HTERT-HM (cell line): ENCODE results near the gene SLC25A6.

DNA sequence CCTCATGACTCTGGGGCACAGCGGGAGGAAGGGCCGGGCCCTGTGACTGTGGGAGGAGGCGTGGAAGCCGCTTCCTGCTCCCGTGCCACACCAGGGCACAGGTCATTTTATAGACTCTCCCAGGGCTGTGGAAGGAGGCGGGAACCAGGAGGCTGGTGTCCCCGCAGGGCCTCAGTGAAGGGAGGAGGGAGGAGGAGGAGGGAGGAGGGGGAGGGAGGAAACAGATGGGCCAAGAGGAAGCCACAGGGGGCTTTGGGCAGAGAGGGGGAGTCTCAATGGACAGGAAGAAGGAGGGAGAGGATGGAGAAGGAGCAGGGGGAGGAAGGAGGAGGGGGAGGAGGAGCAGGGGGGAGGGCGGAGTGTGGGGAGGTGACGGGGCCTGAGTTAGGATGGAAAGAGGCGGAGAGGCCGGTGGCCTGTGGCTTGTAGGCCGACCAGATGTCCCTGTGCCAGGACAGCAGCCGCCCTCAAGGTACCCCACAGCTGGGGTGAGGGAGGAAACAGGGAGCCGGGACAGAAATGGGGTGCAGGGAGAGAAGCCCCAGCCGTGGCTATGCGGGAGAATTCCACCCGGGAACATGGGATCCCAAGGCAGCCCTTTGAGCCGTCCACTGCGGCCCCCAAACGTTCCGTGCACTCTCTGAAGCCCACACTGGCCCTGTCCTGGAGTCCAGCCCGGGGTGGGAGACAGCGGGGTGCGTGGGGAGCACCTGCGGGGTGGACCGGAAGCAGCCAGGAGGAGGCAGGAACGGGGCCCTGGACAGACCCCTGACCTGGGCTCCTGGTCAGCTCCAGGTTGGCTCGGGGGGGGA, 6.1 kb upstream of the PLCXD1 start:
- RRBS = 42% methylated on average over 12 of the region's 28 CpGs

DNA sequence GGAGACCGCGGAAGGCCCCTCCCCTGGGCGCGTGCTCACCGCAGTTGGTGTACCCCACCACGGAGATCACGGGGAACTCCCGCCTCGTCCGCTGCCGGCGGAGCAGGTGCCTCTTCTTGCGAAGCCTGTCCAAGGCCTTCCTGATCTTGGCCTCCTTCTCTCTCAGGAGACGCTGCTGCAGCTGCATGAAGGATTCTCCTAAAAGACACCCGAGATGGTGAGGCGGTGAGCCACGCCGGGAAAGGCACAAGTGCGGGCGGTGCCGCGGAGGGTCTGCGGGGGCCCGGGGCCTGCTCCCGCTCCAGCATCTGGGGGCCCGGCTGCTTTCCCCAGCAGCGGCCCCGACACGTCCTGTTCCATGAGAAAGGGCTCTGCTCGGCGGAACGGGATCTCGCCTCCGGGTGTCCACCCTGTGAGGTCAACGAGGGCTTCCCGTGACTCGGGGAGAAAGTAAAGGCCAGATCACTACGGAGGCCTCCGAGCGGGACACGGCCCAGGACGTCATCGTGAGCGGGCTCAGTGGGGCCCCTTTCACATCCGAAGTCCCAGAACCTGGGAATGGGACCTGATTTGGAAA, 5.8 kb downstream of the GTPBP6 start:
- RRBS = 94% methylated on average over 23 of the region's 45 CpGs

GRCh38 chrX:367661-368124, 19.0 kb downstream of the PPP2R3B start:
- RRBS = no CpG with 5 or more reads among the region's 12 CpGs

DNA sequence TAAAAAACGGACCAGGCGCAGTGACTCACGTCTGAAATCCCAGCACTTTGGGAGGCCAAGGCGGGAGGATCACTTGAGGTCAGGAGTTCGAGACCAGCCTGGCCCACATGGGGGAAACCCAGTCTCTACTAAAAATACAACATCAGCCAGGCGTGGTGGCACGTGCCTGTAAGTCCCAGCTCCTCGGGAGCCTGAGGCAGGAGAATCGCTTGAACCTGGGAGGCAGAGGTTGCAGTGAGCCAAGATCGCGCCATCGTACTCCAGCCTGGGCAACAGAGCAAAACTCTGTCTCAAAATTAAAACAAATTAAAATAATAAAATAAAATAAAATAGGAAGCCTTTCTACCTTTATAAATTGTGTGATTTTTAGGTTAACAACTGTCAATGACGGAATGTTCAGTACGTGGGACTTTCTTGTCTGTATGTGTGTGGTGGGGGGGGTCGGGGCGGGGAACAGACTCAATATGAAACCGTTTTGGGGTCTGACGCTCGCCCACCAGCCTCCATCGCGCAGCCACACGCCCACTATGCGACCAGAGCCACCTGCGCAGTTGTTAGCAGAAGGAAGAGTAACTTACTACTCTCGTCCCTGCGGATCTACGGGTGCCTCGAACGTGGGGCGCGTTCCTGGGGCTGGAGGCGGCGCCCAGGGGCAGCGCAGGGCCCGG, 783 bp downstream of the PPP2R3B start:
- RRBS = no CpG with 5 or more reads among the region's 35 CpGs

- RRBS = no CpG with 5 or more reads among the region's 13 CpGs
These were observed 39.9 kb downstream of the SHOX start for GRCh38 chrX:670446-670885.

DNA sequence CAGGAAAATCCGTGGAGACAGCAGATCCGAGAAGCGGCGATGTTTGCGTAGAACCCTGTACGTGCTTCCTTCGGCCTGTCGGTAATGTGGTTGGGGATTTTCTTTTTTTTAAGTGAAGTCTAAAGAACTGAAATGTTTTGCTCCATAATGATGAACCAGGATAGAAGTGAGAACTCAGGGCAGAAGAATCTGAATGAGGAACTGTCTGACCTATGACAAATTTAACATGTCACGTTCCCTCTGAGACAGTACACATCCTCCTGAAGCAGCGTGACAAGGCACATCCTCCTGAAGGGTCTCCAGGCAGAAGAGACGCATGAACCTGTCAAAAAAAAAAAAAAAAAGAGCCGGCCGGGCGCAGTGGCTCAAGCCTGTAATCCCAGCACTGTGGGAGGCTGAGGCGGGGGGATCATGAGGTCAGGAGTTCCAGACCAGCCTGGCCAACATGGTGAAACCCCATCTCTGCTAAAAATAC, 6.2 kb downstream of the CSF2RA start:
- RRBS = no CpG with 5 or more reads among the region's 15 CpGs

DNA sequence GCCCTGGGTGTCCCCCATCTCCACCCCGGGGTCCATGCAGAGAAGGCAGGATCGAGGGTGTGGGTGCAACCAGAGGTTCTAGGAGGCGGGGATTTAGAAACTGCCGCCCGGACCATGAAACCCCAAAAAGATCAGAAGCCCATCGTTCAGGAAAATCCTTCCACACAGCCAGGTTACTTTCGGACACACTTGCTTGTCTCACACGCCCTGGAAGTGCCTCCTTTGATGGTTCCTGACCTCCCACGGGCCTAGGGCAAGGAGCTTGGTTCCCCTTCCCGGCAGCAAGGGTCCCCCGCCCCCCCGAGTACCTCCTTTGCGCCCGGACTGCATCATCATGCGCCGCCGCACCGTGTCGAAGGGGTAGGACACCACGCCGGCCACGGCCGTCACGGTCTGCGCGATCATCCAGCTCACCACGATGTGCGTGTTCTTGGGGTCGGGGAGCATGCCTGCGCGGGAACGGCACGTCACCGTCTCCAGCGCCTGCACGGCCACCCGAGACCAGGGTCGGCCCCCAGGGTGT, 4.9 kb downstream of the SLC25A6 start:
- RRBS = 95% methylated on average over 15 of the region's 38 CpGs

- RRBS = 100% methylated on average over 2 of the region's 40 CpGs
These were observed 2.8 kb downstream of the SLC25A6 start for GRCh38 chrX:1388995-1389648.

DNA sequence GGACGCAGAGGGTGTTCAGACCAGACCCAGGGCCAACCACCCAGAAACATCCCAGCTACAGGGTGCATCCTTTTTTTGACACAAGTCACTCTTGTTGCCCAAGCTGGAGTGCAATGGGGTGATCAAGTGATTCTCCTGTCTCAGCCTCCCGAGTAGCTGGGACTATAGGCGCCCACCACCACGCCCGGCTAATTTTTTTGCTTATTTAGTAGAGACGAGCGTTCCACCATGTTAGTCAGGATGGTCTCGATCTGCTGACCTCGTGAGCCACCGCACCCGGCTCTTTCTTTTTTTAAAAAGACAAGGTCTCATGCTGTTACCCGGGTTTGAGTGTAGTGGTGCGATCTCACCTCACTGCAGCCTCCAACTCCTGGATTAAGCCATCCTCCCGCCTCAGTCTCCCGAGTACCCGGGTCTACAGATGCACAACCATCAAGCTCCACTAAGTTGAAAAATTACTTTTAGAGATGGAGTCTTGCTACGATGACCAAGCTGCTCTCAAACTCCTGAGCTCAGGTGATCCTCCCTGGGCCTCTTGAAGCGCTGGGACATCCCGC, 2.1 kb downstream of the SLC25A6 start:
- RRBS = 93% methylated on average over 7 of the region's 19 CpGs

DNA sequence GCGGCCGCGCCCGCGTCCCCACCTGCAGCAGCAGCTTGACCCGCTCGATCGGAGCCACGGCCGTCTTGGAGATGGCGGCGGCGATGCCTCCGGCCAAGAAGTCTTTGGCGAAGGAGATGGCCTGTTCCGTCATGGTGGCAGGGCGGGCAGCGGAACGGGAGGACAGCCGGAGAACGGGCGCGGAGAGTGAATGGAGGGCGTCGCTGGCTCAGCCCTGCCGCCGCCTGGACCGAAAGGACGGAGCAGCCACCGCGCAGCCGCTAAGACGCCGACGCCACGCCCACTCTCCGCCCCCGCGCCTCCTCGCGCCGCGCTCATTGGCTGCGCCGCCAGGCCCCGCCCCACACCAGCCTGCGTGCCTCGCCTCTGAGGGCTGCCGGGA, at the start of gene SLC25A6:
Gene SLC25A6 (minus strand): TSS at position 237 of the 382 bp plus-strand sequence.
- RRBS = under 1% methylated on average over 17 of the region's 49 CpGs

DNA sequence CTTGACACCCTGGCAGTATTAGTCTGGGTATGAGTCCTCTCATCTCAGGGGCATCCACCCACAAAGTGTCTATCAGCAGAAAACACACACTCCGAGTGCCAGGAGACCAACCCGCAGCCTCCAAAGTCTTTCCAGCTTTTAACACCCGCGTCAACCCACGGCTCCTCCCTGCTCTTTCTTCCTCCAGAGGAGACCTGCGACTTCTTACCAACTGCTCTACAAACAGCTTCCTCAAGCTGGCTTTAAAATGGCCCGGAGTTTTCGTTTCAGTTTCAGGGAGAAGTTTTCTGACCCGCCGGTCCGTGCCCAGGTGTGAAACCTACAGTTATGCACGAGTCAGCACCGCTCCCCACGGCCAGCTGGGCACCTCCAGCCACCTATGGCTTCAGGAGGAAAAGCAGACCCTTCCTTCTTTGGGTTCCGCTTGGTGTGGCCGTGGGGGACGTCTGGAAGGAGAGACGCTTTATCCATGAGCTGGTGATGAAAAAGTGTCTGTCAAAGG, 14.4 kb upstream of the ASMTL start:
- RRBS = no CpG with 5 or more reads among the region's 18 CpGs

GRCh38 chrX:1486529-1487245, 34.0 kb upstream of the ASMTL start:
- RRBS = 30% methylated on average over 4 of the region's 19 CpGs

DNA sequence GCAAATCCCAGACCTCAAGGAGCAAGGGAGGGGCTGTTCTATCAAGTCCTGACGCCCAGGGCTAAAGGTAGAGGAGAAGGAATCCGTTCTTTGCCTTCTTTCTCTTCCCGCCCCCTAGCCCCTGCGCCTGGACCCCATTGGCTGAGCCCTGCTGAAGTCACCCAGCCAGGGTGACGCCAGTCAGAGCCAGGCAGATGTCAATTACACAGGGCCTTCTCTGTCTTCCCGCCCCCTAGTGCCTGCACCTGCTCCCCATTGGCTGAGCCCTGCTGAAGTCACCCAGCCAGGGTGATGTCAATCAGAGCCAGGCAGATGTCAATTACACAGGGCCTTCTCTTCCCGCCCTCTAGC, 46.1 kb downstream of the ASMT start:
- RRBS = no CpG with 5 or more reads among the region's 7 CpGs

DNA sequence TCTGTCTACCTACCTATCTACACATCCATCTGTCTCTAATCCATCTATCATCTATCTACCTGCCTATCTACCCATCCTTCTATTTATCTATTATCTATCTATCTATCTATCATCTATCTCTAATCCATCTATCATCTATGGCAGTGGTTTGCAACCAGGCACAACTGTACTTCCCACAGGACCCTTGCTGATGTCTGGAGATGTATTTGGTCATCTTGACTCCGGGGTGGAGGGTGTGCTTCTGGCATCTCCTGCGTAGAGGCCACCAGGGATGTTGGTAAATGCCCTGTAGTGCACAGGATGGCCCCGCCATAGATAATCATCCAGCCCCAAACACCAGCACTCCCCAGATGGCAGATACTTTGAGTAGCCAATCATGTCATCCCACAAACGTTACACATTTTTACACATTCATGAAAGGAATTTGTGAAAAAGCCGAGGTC, 306.7 kb downstream of the DHRSX start:
- RRBS = no CpG with 5 or more reads among the region's 5 CpGs

- RRBS = no CpG with 5 or more reads among the region's 21 CpGs
These were observed 27.8 kb downstream of the DHRSX start for GRCh38 chrX:2472883-2473560.

GRCh38 chrX:2485885-2486448, 14.8 kb downstream of the DHRSX start:
- RRBS = 84% methylated on average over 4 of the region's 13 CpGs

DNA sequence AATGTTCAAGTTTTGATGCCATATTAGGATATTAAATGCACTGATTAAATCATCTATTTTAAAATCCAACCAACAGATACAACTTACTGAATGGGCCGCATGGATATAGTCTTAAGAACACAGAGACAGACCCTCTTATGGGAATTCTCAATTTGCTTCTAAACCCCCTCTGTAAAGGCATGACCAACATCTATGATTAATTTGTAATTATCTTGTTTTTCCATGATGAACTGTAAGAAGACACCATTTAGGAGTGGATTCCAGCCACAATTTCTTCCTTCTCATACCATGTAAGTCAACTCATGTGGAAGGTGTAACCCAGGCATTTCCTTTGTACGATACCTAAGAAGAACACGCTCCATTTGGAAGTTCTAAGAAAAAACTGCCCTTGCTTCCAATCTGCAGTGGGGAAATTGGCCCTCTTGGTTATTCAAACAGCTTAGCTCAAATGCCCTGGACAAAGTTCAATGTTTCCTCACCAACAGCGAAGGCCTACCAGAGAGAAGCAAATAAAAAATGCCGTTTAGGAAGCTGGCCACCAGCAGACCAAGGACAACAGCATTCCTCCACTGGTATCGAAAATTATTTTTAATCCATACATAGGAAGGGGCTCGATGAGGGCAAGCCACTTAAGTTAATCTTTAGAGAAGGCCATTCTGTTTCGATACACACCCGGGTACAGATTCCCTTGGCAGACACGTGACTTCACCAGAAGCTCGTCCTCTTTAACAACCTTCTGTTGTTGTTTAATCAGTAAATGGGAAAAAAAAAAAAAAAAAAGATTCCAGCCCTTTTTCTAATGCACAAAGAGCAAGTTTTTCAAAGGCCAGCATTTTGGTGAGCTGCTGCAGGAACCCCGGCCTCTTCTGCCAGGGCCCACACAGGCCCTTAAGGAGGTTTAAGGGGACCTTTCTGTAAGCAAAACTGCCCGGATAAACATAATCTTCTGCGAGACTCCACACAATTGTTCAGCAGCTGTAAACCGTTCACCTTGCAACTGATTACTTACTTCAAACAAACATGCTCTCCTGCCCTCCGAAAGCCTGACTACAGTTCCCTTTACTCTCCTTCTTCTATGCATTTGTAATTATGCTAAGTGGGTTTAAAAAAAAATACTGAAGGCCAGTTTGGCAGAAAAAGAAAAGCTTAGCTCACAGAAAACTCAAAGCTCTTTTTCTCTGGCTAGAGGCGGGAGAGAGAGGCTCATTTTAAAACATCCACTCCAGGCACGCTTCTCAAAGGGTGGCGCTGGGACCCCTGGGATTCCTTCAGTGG, 2.5 kb downstream of the DHRSX start:
- RRBS = 17% methylated on average over 2 of the region's 19 CpGs

DNA sequence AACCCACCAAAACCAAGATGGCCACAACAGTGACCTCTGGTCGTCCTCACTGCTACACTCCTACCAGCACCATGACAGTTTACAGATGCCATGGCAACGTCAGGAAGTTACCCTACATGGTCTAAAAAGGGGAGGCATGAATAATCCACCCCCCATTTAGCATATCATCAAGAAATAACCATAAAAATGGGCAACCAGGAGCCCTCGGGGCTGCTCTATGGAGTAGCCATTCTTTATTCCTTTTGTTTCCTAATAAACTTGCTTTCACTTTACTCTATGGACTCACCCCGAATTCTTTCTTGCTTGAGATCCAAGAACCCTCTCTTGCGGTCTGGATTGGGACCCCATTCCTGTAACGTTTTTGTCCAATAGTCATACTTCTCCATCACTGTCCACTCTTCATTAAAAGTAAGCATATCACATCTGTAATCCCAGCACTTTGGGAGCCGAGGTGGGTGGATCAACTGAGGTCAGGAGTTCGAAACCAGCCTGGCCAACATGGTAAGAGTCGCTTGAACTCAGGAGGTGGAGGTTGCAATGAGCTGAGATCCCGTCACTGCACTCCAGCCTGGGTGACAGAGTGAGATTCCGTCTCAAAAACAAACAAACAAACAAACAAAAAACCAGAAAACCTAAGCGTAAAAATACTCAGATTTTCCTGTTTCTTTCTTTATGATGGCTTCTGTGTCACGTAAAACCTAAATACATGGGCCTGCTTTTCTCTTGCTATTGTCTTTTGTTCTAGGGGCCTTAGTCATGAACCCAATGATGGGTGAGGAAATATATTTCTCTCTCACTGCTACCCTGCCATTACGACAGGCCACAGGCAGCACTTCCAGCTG, 86.2 kb upstream of the CD99 start:
- RRBS = no CpG with 5 or more reads among the region's 14 CpGs

- RRBS = 60% methylated on average over 1 of the region's 14 CpGs
These were observed 13.9 kb downstream of the CD99 start for GRCh38 chrX:2704853-2705611.

DNA sequence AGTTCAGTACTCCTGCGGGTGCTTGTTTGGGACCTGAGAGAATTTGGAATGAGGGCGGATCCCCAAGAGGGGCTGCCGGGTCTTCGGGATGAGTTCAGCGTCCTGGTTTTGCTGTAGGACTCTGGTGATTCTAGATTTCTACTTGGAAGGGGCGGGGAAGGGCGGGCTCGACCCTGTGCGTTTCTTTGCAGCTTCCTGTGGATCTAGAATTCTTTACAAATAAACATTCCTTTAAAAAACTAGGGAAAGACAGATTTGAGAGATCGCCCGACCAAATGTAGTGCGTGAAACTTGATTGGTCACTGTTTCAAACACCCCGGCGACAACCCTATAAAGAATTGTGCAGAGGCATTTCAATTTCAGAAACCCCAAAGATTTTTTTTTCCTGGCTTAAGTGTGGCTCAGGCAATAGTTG, 777 bp upstream of the PRKX start:
- RRBS = no CpG with 5 or more reads among the region's 14 CpGs